ENCODE data around the gene DIP2A.

GRCh38 chr21:46458768-46459259 lies at the start of gene DIP2A:
Gene DIP2A, plus strand, starts transcription at chr21:46458891.
- PRO-cap, result bidirectional peak, plus-strand start at chr21:46459037, minus-strand start at chr21:46458688

- PRO-cap, result no peak
These were observed 64.7 kb downstream of the S100B start for GRCh38 chr21:46540151-46540558.

Measured in H9 (cell line).